Neural progenitor cell (in vitro differentiated cells): Measurements from ENCODE around the gene GTF3C5.

DNA sequence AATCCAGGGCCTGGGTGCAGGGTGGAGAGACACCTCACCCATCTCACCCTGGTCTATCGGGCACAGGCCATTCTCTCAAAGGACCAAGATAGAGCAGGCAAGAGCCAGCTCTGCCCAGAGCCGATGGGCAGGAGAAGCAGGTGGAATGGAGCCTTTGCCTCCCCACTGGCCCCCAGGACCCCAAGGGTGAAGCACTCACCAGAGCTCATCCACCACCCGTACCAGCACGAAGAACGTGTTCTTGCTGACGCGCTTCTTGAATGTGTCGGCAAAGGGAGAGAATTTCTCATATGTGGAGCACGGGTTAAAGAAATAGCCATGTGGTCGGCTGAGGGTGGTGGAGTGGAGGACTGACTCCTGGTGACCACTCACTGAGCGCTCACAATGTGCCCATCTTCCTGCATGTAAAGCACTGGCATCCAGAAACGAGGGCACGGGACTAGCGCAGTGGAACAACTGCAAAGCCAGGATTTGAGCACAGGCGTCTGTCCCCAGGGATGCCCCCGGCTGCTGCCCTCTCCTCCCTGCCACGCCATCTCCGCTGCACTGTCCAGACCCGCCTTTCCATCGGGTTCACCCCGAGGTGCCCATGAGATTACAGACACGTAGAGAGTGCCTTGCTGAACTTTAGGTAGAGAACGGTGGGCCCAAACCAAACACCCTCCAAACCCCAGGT is 44.5 kb downstream of the PRRT1B start:
- RAMPAGE, long total RNA, result no peak

- RAMPAGE, long total RNA, result no peak
Observed at GRCh38 chr9:131606808-131607669, 61.7 kb downstream of the PRRT1B start.

DNA sequence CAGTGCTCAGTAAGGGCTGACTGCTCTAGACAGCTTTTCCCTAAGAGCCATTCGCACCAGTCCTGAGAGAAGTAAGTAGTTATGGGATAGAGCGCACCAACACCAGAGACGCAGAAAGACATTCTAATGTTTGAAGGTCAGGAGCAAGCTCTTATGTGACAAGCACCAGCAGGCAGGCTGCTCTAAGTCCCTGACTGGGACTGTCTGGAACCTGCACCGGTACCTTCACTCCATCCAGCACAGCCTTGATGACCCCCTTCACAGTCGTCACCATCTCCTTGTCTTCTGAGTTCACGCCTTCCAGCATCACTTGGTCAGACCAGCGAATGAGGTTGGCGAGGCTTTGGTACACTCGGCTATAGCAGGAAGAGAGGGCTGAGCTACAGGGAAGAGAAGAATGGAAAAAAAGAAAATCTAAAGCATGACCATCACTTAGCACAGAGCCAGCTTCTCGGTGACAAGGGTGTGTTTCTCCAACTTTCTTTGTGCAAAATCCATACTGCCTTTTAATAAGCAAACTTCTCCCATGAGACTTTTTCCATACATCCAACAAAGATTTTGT is 93.2 kb downstream of the PRRT1B start:
- RAMPAGE, long total RNA, result no peak

DNA sequence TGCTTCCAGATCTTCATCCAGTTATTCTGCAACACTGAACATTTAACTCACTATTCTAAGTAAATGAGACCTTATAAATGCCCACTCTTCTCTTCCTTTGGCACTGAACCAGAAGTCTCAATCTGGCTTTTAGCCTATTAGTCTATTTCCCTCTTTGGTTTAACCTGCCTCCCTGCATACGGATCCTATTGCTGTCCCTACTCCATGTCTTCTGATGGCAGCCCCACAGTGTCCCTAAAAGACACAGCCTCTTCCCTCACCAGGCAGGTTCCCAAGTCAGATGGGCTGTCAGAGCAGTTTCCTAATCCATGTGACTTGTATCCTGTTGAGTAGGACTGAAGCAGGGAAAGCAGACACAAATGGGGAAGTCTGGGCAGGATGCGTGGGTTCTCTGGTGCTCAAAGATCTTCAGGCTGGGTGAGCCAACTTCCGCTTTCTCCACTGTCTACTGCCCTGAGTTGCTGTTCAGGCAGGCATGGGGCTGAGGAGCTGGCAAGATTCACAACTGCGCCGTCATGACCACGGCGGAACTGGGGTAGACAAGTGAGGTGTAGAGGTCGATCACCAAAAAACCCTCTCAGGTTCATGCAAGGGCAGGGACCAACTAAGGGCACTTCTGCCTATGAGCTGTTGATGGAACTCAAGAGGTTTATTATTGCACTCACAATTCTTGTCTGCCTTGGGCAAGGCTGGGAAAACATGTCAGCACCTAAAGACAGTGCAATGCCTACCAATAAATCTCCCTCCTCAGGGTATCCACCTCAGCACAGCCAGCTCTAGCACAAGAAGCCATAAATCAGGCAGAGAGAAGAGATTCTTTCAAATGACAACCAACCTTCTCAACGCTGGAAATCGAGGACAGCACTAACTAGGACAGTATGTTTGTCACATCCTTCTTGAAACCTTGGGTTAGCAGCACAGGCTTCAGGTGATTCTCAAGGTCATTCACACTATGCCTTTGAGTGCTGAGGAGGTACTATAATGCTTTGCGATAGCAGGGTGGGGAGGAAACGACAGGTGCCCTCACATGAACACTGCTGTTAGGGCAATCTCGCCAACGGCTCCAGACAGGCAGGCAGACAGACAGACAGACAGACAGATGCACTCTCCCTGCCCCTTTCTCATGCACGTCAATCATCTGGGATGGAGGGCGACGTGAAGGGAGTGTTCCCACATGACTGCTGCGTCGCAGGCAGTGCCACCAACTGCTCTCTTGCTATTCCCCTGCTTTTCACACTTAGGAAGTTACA is 83.3 kb downstream of the RAPGEF1 start:
- RAMPAGE, long total RNA, result no peak

GRCh38 chr9:131695066-131695603 is 44.7 kb downstream of the RAPGEF1 start:
- RAMPAGE, long total RNA, result no peak

- RAMPAGE, long total RNA, result no peak
Observed at GRCh38 chr9:131695708-131696044, 44.2 kb downstream of the RAPGEF1 start.

GRCh38 chr9:131727237-131727747 is 12.6 kb downstream of the RAPGEF1 start:
- RAMPAGE, long total RNA, result no peak

DNA sequence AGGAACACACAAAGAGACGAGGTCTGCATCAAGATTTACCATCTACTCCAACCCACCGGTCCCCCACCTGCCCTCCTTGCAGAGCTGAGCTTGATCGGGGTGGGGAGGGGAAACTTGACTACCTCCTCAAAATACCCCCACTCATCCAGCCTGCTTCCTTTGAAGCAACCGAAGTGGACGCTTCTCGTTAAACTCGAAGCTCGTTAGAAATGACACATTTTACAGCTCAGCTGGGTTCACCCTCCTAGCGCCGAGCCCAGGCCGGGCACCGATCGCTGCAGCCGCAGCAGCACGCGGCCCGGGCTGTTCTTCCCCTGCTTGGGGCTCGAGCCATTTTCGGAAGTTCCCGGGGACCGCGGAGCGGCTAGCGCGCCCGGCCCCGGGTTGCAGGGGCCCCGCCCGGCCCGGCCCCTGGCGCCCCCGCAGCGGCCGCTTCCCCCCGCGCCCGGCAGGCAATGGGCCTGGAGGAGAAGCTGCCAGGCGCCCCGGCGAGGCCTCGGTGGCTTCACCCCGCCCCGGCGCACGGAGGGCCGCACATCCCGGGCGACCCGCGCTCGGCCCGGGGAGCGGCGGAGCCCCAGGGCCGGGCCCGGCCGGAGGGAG is 630 bp downstream of the RAPGEF1 start:
- RAMPAGE, long total RNA, result no peak

- RAMPAGE, long total RNA, result no peak
Observed at GRCh38 chr9:131824279-131824478, 84.3 kb upstream of the RAPGEF1 start.

GRCh38 chr9:131869169-131869659 is 129.3 kb upstream of the RAPGEF1 start:
- RAMPAGE, long total RNA, result no peak

DNA sequence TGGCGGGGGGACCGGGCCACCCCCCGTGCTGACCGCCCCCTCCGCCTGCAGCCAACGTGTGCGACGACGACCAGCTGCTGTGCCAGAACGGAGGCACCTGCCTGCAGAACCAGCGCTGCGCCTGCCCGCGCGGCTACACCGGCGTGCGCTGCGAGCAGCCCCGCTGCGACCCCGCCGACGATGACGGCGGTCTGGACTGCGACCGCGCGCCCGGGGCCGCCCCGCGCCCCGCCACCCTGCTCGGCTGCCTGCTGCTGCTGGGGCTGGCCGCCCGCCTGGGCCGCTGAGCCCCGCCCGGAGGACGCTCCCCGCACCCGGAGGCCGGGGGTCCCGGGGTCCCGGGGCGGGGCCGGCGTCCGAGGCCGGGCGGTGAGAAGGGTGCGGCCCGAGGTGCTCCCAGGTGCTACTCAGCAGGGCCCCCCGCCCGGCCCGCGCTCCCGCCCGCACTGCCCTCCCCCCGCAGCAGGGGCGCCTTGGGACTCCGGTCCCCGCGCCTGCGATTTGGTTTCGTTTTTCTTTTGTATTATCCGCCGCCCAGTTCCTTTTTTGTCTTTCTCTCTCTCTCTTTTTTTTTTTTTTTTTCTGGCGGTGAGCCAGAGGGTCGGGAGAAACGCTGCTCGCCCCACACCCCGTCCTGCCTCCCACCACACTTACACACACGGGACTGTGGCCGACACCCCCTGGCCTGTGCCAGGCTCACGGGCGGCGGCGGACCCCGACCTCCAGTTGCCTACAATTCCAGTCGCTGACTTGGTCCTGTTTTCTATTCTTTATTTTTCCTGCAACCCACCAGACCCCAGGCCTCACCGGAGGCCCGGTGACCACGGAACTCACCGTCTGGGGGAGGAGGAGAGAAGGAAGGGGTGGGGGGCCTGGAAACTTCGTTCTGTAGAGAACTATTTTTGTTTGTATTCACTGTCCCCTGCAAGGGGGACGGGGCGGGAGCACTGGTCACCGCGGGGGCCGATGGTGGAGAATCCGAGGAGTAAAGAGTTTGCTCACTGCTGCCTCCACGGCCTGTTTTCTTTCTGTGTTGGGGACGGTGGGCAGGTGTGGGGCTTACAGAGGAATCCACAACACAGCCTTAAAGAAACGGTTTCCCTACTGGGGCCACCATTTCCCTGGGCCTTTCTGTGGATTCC is 80.3 kb downstream of the NTNG2 start:
- RAMPAGE, long total RNA, result no peak

DNA sequence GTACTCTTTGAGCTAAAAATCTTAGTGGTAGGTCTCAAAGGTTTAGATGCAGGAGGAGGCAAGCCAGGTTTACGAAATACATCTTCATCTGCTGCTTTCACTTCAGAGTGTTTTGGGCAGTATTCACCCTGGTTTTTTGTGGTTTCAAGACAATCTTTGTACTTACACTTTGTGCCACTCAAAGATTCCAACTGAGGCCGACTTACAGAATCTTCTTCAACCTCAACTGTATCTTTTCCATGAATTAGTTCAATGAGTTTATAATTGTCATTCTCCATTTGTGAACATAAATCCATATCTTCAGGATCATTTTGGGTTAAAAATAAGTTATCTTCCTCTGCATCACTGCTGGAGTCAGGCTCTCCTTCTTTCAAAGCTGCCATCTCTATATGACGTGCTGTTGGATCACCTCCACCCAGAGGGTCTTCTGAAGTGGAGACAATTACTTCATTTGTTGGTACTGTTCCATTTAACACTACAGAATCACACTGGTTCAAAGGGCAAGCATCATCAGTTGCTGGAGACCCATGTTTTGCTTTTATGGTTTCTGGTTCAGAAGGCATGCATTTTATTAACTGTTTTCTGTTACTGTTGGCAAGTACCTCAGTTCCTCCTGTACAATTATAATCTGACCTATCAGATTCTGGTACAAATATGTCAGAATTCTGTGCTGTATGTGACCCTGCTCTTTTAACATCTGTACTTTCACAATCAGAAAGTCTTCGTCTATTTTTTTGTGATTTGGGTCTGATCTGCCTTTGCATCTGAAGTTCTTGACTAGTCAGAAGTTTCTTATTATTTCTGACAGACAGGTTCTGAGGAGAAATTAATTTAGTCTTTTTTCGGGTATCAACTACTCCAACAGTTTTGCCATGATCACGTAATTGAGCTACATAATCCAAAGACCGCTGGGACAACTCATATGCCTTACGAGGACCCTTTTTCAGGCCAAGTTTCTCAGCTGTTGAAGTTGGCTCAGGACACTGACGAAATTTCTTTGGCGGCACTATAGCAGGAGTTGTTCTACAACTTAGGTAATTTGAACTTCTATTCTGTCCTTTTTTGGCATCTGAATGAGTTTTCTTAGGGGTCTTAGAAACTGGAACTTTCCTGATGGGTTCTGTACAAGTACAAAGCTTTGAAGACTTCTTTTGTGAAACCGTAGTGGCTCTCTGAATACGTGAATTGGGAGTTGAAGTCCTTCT is 27.6 kb downstream of the SETX start:
- RAMPAGE, long total RNA, result no peak

DNA sequence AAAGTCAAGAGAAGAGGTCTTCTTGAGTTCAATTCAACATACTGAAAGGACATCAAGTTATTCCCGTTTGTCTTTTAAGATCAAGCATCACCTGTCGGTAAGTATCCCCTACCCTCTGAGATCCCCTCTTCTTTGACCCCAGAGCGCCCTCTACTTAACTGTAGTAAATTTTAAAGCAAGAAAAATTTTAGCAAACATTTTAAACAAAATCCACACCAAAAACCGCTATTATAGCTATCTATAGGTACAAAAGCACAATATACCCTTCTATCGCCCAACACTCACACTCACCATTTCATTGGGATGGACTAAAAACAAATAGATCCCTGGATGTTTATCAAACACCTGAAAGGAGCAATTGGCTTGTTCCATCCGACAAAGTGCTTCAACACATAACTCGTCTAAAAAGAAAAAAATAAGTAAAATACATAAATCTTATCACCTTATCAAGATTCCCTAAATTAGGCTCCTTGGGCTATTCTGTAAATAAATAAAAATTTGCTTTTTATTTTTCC is 12.3 kb downstream of the SETX start:
- RAMPAGE, long total RNA, result no peak

GRCh38 chr9:132798042-132798498 is 80.0 kb downstream of the AK8 start:
- RAMPAGE, long total RNA, result no peak

DNA sequence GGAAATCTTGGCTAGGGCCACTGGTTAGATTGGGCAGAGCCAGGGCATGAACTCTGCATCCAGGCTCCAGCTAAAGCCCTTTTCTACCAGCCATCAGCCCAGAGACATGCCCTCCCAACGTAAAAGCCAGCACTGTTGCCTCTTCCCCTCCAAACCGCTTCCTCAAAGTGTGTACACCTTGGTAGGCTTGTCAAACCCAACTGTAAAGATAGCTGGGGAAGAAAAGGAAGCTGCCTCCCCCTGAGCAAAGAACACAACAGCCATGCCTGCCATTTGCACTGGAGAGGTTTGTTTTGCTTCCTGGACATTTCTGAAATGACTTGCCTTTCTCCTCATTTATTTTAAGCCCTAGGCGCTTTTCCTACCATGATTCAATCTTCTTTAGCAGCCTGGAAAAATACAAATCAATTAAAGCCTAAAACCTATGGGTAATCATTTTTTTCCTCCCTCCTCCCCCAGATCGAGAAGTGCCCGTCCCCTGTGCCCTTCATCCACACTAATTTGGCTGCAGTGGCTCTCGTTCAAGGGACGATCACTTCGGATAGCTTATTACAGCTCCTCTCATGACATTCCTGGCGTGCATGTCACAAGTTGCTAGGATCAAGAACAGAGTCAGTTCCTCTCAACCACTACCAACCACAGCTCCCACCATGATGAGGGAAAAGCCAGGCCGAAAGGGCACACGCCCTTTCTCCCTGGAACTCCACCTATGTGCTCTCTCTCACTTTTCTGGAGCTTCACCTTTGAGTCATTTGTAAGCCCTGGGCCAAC is 1.3 kb downstream of the SPACA9 start:
- RAMPAGE, long total RNA, result no peak

DNA sequence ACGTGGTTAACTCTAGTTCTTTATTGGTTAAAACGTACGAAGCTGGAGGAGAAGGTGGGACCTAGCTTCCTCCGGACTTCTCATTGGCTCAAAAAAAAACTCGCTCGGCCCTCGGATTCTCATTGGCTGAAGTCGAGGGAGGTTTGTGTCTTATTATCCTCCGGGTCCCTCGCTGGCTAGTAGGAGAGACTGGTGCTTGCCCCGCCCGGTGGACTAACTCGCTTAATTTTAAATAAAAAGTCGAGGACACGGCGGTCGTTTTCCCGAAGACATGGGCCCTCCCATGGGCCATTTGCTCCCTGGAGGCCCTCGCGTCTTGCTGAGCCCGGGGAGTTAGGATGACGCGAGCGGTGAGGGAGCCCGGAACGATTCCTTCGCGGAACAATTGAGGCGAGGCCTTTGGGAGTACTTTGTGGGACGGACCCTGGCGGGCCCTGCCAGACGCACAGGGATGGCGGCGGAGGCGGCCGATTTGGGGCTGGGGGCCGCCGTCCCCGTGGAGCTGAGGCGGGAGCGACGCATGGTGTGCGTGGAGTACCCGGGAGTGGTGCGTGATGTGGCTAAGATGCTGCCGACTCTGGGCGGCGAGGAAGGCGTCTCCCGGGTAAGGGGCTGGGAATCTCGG is at the start of gene GTF3C5:
GTF3C5 (plus strand) TSS at position 437 of the 625 bp plus-strand sequence.
- RAMPAGE, long total RNA, result no peak

DNA sequence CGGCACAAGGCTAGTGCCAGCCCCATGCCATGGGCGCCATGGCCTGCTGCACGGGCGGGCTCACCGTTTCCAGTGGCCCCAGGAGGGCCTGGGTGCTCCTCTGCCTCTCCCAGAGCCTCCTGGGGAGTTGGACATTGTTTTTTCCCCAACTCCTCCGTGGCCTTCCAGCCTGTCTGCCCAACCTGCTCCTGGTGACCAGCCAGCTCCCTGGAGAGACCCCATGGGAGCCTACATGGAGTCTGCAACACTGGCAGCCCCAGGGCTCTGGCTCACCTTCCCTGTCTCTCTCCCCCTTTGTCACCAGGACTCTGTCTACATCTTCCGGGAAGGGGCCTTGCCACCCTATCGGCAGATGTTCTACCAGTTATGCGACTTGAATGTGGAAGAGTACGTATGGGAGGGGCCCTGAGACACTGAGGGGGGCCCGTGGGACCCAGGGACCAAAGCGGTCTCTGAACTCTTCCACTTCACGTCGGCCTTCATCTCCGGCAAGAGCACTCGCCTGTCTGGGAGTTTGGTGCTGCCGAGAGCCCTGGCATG is 6.0 kb upstream of the CEL start:
- RAMPAGE, long total RNA, result no peak

- RAMPAGE, long total RNA, result no peak
Observed at GRCh38 chr9:133114447-133115362, 6.3 kb downstream of the RALGDS start.

GRCh38 chr9:133239439-133240024 is 30.5 kb upstream of the OBP2B start:
- RAMPAGE, long total RNA, result no peak

GRCh38 chr9:133257811-133258535 is 48.9 kb upstream of the OBP2B start:
- RAMPAGE, long total RNA, result no peak